Left lobe of liver (tissue), 1 donor: Measurements from ENCODE around the gene TMEM192.

- PRO-cap: no peak
These were observed 58.0 kb downstream of the FNIP2 start for GRCh38 chr4:158826818-158827308.

DNA sequence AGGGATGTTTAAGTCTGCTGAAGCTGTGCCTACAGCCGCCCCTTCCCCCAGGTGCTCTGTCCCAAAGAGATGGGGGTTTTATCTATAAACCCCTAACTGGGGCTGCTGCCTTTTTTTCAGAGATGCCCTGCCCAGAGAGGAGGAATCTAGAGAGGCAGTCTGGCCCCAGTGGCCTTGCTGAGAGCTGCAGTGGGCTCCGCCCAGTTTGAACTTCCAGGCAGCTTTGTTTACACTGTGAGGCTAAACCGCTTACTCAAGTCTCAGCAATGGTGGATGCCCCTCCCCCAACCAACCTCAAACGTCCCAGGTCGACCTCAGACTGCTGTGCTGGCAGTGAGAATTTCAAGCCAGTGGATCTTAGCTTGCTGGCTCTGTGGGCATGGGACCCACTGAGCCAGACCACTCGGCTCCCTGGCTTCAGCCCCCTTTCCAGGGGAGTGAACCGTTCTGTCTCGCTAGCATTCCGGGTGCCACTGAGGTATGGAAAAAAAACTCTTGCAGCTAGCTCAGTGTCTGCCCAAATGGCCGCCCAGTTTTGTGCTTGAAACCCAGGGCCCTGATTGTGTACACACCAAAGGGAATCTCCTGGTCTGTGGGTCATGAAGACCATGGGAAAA lies 132.4 kb downstream of the C4orf45 start:
- PRO-cap: no peak

DNA sequence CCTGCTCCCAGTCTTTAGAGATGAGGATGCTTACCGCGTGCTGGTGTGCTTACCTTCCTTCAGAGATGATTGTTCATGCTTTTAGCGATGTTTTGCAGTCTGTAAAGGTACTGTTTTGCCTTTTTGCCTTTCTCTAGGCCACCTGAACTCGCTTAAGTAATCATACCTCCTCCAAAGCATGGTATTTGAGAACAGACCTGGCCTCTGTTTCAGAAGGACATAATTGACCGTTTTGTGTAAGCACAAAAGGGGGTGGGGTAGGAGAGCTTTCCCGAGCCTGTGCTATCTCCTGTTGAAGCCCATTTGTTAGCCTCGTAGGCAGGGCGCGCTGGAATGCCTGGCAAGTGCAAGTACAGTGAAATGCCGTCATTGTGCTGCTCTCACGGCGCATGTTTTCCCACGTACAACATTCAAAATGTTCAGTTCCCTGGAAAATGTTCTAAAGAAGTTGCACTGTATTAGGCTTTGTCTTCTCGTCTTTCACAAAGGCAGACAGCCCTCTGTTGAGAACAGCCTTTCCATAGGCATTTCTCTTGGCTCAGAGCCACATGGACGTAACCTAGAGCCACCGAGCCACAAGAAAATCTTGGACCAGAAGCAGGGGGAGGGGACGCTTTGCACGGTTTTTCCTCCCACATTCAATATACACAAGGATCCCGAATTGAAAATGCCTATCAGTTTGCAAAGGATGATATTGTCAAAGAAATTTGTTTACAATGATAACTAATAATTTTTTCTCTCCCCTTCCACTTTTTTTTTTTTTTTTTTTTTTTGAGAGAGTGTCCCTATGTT lies 13.1 kb upstream of the C4orf45 start:
- PRO-cap: no peak

DNA sequence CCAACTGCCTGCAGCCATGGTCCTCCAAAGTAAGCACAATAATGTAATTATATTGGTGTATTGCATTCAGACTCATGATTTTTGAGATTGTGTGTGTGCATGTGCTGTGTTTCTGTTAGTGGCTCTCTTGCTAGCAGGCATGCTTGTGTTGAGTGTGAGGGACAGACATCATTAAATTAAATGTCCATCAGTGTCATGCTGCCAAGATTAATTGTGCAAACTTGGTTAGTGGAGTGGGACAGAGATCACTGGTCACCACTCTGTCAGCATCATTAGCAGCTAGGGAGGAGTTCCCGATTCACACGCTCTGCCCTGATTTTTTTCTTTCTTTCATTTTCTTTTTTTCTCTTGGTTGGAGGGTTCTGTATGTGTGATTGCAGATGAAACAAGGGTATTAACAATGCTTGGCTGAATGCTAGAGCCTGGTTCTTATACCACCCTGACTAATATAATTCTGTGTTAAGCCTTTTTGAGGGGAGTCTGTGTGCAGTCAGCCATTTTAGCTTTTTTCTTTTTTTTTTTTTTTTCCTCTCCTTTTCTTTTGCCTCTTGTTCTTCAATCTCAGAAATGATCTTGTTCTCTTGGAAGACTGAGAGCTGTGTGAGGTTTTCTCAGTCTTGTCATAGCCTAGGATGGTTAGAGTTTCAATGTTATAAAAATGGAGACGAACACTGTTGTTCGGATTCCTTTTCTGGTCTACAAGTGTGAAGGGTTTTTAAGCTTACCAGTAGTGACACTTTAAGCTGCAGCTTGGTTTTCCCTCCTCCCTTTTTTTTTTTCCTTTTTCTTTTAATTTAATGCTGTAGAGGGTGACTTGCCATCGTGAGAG lies 164.6 kb downstream of the RAPGEF2 start:
- PRO-cap: bidirectional peak, plus-strand start at position 272 of the sequence, minus-strand start at position 178 of the sequence

- PRO-cap: unidirectional peak, minus-strand start at chr4:159269350
These were observed 166.2 kb downstream of the RAPGEF2 start for GRCh38 chr4:159269089-159269562.

DNA sequence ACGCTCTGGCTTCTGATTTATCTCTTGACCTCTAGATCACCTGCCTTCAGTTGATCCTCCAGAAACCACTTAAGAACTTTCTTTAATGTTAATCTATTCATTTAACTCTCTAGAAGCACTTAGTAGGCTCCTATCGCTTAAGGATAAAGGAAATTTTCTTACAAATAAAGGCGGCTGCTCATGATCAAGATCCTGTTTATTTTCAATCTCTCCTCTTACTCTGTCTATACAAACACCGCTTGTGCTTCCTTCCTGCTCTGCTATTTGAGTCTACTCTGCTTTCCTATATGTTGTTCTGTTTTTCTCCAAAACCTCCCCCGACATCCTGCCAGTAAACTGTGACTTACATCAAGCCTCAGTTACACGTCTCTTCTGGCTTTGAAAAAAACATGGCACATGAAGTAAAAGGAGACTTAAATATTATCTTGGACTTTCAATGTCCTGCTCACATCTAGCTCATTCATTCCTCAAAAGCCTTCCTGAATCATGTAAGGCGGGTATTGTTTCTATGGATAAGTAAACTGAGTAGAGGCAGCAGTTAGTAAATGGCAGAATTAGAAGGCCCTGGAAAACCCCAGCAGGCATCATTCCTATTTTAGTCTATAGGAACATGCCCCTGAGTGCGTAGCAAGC lies 280.0 kb downstream of the RAPGEF2 start:
- PRO-cap: no peak

GRCh38 chr4:159397919-159398398 lies 295.1 kb downstream of the RAPGEF2 start:
- PRO-cap: no peak

DNA sequence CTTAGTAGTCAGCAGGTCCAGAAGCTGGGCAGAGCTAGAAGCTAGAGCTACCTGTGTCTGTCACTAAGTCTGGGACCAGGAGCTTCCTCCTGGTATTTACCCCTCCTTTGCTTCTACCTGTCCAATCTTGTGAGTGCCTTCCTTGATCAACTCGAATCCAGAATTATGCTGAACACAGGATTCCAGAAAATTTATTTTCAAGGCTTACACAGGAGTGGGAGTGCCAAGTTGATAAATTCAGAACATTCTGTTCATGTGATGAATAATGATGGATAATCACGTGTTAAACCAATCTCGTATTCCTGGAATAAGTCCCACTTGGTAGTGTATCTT lies 52.5 kb downstream of the NAF1 start:
- PRO-cap: no peak

DNA sequence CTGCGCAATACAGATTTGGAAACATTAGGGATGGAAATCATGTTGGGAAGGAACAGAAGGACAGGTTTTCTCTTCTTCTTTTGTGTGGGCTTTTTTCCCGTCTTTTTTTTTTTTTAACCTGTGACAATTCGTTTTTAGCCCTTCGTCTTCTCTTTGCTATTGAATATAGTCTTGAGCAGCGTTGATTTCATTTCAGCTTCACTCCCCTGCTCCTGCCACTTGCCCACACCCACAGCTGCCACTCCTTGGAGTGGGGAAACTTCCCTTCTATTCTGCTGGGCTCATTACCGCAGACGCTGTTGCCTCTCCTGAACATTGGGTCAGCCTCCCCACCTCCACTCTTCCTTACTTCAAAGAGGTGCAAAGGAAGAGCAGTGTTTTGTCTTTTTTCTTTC lies 621 bp upstream of the NPY5R start:
- PRO-cap: unidirectional peak, plus-strand start at position 292 of the sequence

GRCh38 chr4:163558259-163559181 lies 64.0 kb downstream of the TMA16 start:
- PRO-cap: no peak

GRCh38 chr4:165112032-165113079 lies at the start of gene TMEM192:
TSS of gene TMEM192 (minus strand) at chr4:165112860.
- PRO-cap: bidirectional peak, plus-strand start at chr4:165112426, minus-strand start at chr4:165112281; bidirectional peak, plus-strand start at chr4:165113015, minus-strand start at chr4:165112827

GRCh38 chr4:165245760-165246257 lies 33.7 kb downstream of the GK3 start:
- PRO-cap: no peak

GRCh38 chr4:165247834-165248726 lies 31.4 kb downstream of the GK3 start:
- PRO-cap: no peak

DNA sequence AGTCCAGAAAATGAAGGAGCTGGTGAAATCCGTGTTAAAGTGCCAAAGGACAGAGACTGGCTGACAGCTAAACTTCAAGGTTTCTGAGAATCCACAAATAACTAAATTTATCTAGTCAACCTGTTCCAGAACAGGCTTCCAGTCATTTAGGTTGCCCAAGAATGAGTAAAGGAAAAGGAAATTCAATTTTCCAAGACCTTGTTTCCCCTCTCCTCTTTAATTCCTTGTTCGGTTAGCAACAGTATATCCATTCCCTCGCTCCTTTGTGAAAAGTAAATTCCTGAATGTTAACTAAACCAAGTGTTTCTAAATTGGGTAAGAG lies 1.0 kb downstream of the MSMO1 start:
- PRO-cap: unidirectional peak, plus-strand start at position 34 of the sequence

- PRO-cap: no peak
These were observed 628.9 kb downstream of the TLL1 start for GRCh38 chr4:166501879-166502315.

DNA sequence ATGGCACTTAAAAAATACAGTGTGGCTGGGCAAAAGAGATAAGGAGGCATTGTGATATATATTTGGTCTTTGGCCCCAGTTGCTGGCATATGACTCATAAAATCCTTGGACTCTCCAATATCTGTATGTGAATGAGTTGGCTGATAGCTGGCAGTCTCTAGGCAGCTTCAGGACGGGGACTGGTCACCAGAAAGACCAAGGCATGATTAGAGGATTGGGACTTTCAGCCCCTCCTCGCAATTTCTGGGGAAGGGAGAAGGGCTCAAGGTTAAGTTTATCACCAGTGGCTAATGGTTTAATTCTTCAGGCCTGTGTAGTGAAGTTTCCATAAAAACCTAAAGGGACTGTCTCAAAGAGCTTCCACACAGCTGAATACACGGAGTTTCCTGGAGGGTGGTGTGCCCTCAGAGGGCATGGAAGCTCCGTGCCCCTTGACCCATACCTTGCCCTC lies 66.4 kb upstream of the DDX60 start:
- PRO-cap: no peak

- PRO-cap: no peak
These were observed 134.0 kb downstream of the PALLD start for GRCh38 chr4:168630788-168631292.

DNA sequence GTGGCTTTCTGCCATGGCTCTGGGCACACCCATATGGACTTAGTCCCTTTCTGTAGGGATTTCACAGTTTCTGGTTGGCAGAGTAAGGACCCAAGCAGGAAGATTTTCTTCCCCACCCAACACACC lies 244.2 kb downstream of the CBR4 start:
- PRO-cap: unidirectional peak, plus-strand start at position 66 of the sequence

DNA sequence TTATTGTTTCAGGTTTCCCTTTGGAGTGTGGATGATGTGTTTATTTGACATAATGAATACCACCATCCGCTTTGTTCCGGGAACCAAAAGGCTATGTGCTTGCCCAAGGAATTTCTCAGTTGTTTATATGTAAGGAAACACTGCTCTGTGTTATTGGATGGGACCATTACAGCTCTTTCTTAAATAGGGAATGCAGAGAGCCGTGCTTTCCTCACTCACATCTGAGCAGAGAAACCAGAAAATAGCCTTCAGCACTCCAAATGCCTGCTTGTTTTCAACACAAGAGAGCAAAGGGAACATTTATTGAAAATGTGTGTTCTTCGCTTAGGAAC lies 194.1 kb downstream of the CBR4 start:
- PRO-cap: unidirectional peak, plus-strand start at position 176 of the sequence

GRCh38 chr4:168860185-168860608 lies 149.9 kb downstream of the CBR4 start:
- PRO-cap: no peak